Placental pericyte (primary cell): Measurements from ENCODE around the genes RGS12 and NSG1.

GRCh38 chr4:3261417-3261892 lies 12.5 kb downstream of the MSANTD1 start:
- CAGE, long polyA plus RNA, result no peak

- CAGE, long polyA plus RNA, result no peak
These were observed 573 bp upstream of the RGS12 start for GRCh38 chr4:3291956-3292940.

DNA sequence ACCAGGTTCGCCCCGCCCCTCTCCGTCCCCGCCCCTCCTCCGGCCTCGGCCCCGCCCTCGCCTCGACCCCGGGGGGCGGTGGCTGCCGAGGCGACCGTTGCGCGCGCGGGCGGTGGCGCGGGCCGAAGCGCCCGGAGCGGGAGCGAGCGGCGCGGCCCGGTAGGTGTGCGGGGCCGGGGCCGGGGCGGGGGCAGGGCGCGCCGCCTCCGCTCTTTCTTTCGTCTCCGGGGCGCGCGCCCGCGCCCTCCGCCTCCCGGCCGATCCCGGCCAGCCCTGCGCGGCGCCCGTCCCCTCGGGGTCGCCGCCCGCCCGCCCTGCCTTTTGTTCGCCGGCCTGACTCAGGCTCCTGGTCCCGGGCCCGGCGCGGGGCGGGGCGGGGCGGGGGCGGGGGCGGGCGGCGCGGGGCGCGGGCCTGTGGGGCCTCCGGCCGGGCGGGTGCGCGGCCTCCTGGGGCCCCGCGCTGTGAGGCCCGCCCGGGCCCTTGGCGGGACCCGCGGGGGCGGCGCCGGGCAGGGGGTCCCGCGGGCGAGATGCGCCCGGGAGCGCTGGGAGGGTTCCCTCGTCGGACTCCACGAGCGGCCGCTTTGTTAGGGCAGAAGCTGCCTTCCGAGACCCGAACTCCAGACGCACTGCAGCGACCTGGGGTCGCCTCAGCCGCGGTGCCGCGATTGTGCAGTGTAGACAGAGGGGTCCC lies at the start of gene RGS12:
TSS of gene RGS12 (plus strand) at position 81 of the 694 bp plus-strand sequence.
- CAGE, long polyA plus RNA, result no peak

- CAGE, long polyA plus RNA, result no peak
These were observed 53.0 kb upstream of the HGFAC start for GRCh38 chr4:3388598-3389241.

DNA sequence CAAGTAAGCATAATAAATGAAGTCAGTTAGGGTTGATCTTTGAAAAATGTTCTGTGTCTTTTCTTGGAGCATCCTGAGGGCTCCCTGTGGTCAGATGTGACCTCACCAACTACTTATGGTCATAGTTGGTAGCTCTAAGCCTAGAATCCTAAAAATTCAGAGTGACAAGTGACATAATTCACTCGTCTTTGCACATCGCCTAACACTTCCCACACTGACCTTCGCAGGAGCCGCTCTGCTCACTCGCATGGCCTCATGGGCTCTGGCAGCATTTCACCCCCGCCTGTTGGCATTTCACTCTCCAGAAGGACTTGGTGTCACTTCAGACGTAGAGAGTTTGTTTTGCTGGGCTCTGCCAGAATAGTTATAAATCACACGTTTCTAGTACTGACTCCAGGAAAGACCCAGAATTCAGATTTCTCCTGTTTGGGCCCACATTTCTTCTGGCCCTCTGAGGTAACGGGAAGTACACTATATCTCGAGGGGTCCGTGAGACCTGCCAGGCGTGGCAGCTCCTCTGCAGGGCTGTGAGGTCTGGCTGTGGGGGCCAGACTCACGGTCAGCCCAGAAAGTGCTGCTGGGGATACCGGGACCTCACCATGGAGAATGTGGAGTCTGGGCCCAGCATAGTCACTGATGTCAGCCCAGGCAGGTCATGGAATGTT lies 38.8 kb upstream of the HGFAC start:
- CAGE, long polyA plus RNA, result no peak

DNA sequence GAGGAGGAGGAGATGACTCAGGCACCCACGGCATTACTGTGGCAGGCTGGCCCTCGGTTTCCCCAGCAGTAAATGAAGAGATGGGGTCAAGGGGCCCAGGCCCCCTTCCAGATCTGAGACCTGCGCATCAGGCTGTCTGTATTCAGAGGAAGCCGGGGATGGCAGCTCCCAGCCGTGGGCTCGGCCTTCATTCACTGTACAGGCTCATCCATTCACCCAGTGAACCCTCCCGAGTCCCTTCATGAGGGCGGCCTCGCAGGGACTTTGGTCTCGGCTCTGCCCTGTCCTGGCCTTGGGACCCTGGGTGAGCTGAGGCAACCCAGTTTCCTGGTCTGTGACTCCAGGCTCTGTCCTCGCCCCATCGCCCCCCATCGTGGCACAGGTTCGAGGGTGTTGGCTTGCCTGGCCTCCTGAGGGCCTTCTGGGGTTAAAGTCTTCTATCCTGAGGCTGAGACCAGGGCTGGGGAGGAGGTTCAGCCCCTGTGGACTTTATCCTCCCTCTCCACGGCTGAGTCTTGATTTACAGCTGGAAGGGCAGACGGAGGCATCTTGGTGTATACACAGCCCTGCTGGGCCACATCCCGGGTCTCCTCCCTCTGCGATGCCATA lies 44.2 kb upstream of the LRPAP1 start:
- CAGE, long polyA plus RNA, result no peak

- CAGE, long polyA plus RNA, result no peak
These were observed 188.3 kb downstream of the ADRA2C start for GRCh38 chr4:3954331-3955128.

GRCh38 chr4:4032732-4033579 lies 193.8 kb downstream of the OTOP1 start:
- CAGE, long polyA plus RNA, result no peak

DNA sequence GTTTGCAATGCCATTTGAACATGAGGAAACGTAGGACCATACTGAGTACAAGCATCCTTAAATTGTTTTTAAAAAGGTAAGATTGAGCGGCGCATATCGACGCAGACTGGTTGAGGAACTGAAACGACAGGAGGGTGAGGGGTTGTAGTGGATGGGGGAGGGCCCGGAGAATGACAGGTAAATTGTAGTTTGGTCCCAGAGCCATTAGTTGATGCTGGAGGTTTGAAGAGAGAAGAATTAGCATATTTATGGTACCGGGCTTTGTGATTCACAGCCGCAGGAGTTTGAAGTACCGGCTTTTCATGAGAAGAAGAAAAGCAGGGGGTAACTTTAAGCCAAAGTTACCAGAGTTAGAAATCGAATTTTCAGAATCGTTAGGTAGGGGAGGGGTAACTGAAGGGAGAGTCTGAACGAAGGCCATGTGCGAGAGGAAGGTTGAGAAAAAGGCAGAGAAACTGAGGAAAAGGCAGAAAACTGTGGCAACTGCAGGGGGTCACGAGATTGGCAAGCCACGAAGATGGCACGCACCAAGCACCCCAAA lies 179.4 kb downstream of the OTOP1 start:
- CAGE, long polyA plus RNA, result no peak

- CAGE, long polyA plus RNA, result no peak
These were observed 178.8 kb downstream of the OTOP1 start for GRCh38 chr4:4047753-4048425.

GRCh38 chr4:4138917-4139328 lies 87.8 kb downstream of the OTOP1 start:
- CAGE, long polyA plus RNA, result no peak

- CAGE, long polyA plus RNA, result no peak
These were observed at the start of gene NSG1 for GRCh38 chr4:4386621-4387294. Gene NSG1 (plus strand): TSS chr4:4387102.

- CAGE, long polyA plus RNA, result no peak
These were observed 57.1 kb downstream of the STX18 start for GRCh38 chr4:4484586-4485272.

GRCh38 chr4:4499413-4499989 lies 42.3 kb downstream of the STX18 start:
- CAGE, long polyA plus RNA, result no peak

DNA sequence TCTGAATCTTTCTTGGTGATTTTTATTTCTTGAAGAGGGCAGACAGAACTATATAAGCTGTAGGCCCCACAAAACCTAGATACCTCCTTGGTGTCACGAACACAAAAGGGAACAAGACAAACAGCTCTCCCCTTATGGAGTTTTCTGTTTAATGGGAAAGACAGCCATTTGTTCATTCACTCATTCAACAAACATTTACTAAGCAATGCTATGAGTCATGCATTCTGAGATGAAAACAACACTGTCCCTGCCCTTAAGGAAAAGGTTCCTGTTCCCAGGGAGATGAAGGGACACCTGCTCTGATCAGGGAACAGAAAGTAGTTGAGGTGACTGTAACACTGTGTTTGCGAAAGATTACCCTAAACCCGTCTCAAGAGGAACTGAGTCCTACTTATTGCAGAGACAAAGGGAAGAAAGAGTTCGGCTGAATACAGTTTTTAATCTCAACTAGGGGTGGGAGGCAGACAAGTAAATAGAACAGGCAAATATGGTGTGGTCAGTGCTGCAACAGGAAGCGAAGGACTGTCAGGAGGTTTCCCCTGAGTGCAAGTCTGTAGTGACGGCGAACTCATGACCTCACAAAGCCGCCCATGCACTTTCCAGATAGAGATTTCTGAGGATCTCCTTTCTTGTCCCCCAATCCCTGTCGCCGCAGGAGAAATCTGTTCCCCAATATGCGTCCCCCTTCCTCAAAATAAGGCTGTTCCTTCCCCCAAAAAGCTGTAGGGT lies 757 bp downstream of the STX18 start:
- CAGE, long polyA plus RNA, result no peak

GRCh38 chr4:4574621-4575104 lies 32.8 kb upstream of the STX18 start:
- CAGE, long polyA plus RNA, result no peak

GRCh38 chr4:4838490-4839184 lies 20.8 kb upstream of the MSX1 start:
- CAGE, long polyA plus RNA, result no peak

DNA sequence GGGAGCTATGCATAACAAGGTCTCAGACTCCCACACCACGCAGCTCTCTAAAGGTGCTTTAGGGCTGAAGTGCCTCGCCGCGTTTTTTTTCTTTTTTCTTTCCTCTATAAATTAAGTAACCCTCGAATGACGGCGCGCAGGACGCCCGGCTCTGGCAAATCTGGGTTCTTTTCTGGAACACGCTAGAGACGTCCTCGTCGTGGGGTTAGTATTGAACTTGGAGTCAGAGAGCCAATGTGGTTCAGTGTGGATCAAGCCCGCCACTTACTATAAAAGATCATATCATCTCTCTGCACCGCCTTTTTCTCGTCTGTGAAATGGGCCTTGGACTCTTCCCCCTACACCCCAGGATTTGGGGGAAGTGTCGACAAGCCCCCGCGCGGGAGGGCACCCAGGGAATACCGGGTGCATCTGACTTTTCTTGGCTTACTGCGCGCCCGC lies 5.8 kb downstream of the MSX1 start:
- CAGE, long polyA plus RNA, result no peak

DNA sequence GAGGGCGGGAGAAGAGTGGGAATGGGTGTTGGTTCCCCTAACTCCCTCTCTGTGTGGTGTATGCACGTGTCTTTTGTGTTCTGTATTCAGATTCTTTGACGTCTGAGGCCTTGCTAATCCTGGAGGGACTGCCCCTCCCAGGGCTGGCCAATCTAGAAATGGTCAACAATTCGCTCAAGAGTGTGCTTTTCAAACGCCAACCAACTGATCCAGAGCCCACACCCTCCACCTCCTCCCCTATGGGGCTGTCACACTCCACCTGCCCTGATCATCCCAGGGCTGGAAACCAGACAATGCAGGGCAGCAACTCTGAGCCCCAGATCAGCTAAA lies 37.3 kb downstream of the CYTL1 start:
- CAGE, long polyA plus RNA, result no peak

DNA sequence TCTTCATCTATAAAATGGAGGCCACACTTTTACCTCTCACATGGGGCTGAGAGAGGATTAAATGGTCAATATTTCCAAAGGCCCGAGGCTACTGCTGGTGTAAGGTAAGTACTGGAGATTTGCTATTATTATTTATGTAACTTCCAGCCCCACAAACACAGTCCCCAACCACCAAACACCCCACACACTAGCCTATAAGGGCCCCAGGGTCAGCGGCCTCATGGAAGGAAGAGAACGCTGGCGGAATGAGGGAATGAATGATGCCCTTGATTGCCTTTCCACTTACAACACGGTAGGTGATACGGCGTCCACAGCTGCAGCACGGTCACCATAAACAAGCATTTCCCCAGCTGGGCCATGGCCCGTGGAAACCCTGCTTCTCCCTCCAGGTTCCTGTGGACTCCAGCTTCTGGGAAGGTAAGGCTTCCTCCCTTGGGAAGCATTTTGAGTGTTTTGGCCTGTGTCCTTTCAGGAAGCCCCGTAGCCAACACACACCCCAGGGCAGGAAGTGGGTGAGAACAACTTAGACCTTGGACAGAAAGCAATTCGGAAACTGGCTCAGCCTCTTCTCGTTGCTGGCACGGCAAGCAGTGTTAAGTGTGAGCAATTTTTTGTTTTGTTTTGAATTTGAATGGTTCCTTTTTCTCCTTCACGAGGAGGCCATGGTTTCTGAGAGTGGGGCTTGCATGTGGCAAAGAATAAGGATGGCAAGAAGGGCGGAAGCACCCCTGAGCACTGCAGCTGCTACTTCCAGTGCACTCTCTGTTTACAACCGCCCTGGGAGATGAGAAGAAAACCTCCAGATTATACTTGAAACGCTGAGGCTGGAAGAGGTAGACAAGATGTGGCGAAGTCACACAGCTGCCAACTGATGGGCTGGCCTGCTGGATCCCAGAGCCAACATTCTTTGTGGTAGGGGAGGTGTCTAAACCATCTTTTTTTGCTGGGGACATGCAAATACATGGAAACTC lies 14.0 kb upstream of the CYTL1 start:
- CAGE, long polyA plus RNA, result no peak